ENCODE results near the gene AOPEP.

DNA sequence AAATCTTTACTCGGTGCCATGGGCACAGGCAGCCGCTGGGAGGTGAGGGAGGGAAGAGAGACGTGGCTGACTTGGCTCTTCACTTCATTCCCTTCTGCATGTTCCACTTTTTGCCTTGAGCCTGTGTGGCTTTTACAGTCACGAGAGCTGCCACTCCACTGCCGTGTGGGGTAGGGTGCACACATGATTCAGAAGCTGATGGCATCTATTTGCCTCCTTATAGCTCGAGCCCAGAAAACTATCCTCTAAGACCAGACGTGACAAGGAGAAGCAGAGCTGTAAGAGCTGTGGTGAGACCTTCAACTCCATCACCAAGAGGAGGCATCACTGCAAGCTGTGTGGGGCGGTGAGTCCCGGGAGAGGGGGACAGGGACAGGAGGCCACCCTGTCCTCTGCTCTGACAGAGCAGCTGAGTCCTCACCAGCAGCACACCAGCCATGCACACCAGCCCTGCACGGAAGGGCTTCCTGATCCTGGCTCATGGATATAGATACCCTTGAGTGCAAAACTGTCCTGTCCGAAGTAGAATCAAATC lies 28.8 kb upstream of the SUSD3 start:
- RAMPAGE, long total RNA, result no peak
- RRBS, result no CpG with 5 or more reads among the region's 11 CpGs

- RAMPAGE, long total RNA, result no peak
- RRBS, result no CpG with 5 or more reads among the region's 13 CpGs
These were observed 1.4 kb upstream of the CARD19 start for GRCh38 chr9:93094390-93095168.

DNA sequence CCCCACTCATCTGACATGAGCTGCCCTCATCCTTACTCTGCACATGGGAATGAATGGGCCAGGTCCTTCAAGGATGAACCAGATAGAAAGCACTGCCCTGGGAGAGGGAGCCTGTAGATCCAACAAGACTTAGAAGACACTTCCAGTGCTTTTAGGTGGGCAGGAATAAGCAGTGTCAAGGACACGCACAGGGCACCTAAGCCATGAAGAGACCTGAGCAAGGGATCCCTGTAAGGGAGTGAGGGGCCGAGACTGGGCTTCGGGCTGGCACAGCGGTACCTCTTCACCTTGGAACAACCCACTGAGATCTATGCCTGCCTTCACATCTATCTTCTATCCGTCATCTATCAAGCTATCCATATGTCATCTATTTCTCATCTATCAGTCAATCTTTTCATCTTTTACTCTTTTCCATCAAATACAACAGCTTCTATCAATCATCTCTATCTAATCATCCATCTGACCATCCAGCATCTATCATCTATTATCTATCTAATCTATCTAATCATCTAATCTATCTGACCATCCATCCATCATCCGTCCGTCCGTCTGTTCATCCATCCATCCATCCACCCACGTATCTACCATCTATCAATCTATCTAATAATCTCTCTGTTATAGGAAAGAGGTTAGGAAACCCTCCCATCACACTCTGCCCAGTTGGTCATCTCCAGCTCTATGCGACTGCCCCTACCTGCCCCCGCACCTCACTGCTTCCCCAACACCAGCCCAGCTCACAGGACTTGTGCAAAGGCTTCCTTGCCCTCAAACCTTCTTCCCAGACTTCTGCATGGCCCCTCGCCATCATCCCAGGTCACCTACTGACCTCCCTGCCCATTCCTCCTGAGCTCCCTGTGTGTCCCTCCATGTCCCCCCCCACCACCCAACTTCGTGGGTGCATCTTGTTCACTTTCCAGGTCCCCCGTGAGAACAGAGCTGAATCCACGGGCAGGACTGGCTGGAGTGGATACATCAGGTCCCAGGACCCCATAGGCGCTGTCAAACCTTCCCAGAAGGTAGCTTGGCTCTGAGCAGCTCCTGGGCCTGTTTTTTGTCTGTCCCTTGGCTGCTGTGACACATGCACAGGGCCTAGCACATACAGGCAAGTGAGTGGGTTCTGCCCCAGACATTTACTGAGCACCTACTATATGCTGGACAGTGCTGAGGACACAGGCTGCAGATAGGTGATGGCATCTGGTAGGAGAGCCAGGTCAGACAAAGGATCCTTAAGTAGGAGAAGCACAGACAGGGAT lies 15.4 kb downstream of the NINJ1 start:
- RAMPAGE, long total RNA, result no peak
- RRBS, result no CpG with 5 or more reads among the region's 16 CpGs

DNA sequence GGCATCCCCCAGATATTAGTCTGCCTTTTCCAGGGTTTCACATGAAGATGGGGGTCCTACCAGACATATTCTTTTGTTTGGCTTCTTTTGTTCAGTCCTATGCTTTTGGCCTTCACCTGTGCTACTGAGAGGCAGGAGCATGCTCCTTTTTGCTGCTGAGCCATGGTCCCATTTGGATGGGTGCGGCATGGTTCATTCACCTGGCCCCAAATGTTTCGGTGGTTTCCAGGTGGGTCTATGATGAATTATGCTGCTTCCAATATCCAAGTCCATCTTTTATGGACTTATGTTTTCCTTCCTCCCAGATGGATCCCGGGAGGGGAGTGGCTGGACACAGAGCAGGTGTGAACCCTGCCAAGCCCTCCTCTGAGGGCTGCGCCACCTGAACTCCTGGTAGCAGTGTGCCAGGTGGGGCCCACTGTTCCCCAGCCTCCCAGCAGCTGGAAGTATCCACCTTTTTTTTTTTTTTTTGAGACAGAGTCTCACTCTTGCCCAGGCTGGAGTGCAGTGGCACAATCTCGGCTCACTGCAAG lies 42.8 kb downstream of the WNK2 start:
- RAMPAGE, long total RNA, result no peak
- RRBS, result no CpG with 5 or more reads among the region's 5 CpGs

GRCh38 chr9:93281911-93282494 lies 98.1 kb downstream of the WNK2 start:
- RAMPAGE, long total RNA, result no peak
- RRBS, result no CpG with 5 or more reads among the region's 1 CpG

DNA sequence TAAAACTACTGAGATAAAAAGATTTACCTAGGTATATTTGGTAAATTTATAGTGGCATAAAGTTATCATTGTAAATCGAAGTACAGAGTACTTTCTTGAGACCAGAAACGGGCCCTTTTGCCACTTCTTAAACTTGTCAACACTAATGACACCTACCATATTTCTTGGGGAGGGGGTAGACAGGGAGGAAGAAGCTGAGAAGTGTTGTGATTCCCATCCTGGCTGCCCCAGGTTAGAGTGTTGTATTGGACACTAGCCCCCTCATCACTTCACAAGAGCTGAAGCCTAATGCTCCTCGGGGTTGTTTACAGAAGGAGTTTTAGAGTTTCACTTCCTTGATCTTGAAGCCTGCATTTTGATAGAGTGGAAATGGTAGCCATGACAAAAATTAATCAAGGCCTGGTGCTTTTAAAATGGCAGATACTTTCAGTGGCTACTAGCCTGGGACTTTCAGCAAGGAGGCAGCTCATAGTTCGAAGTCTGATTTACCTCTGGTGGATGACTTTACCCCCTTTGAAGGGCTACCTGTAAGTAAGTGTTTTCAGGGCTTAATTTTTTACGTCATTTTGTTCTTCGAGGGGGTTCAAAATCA lies 11.0 kb upstream of the FAM120AOS start:
- RAMPAGE, long total RNA, result no peak
- RRBS, result no CpG with 5 or more reads among the region's 6 CpGs

GRCh38 chr9:93500555-93501632 lies 47.5 kb upstream of the FAM120AOS start:
- RAMPAGE, long total RNA, result no peak
- RRBS, result no CpG with 5 or more reads among the region's 6 CpGs

DNA sequence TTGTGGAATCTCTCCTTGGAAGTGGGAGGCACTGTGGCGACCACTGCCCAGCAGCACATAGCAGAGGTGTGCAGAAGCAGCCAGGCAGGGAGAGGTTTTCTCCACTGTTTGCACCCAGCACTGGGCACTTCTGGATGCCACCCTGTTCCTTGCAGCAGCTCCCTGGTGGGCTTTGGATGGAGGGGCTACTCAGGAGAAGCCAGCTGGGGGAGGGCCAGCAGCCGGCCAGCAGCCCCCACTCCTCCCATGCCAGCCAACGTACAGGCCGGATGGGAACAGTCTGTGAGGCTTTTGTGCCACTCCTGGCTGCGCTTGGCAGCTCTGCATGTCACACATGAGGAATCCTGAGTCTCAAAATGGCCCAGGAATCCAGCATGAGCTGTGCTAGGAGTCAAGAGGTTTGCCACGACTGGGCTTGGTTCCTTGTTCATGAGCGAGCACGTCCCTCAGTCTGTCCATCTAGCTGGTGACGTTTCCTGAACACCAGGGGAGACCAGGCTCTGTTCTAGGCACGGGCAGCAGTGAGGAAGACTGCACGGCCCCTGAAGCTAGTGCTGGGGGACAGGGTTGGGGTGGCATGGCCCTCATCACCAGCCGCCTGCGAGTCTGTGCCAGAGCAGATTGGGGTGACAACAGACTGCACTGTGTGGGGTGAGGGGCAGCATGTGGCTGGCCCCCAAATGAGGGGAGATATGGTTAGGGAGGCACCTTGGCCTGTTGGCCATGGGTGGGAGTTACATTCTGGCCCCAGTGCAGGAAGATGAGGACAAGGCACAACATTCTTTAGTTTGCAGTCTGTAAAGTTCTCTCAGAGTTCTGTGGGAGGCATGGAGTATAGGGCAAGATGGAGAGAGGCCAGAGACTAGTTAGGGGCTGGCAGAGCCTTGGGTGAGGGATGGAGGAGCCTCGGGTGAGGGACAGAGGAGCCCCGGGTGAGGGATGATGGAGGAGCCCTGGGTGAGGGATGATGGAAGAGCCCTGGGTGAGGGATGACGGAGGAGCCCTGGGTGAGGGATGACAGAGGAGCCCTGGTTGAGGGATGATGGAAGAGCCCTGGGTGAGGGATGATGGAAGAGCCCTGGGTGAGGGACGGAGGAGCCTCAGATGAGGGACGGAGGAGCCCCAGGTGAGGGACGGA lies 10.3 kb downstream of the PHF2 start:
- RAMPAGE, long total RNA, result no peak
- RRBS, result no CpG with 5 or more reads among the region's 19 CpGs

GRCh38 chr9:94119330-94119696 lies 35.0 kb downstream of the PTPDC1 start:
- RAMPAGE, long total RNA, result no peak
- RRBS, result no CpG with 5 or more reads among the region's 16 CpGs

DNA sequence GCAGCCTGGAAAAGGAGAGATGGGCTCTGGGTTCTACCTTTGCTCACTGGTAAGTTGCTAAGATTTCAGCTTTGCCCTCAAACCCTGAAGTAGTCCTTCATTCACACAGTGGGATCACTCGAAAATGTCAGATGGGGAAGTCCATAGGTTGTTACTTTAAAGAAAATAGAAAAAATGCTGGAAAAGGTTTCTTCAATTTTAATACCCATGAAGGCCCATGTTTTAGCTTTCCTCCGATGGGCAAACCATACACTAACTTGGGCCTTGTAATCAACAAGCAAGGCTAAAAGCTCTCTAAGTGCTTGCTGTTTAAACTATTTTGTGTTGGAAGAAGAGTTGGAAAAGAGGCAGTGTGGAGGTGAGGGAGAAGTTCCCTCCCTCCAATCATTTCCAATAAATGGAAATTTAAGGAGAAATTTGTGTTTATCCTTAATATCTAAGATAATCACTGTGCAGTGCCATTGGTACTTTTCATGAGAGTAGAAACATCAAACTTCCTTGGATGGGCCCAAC lies 82.1 kb upstream of the ZNF169 start:
- RAMPAGE, long total RNA, result no peak
- RRBS, result no CpG with 5 or more reads among the region's 2 CpGs

GRCh38 chr9:94606640-94607822 lies 13.4 kb upstream of the FBP2 start:
- RAMPAGE, long total RNA, result no peak
- RRBS, result 82% methylated on average over 3 of the region's 35 CpGs

GRCh38 chr9:94726355-94727545 lies at the start of gene AOPEP:
TSS of gene AOPEP (plus strand) at chr9:94726699.
- RAMPAGE, long total RNA, result no peak
- RRBS, result 1% methylated on average over 22 of the region's 61 CpGs

DNA sequence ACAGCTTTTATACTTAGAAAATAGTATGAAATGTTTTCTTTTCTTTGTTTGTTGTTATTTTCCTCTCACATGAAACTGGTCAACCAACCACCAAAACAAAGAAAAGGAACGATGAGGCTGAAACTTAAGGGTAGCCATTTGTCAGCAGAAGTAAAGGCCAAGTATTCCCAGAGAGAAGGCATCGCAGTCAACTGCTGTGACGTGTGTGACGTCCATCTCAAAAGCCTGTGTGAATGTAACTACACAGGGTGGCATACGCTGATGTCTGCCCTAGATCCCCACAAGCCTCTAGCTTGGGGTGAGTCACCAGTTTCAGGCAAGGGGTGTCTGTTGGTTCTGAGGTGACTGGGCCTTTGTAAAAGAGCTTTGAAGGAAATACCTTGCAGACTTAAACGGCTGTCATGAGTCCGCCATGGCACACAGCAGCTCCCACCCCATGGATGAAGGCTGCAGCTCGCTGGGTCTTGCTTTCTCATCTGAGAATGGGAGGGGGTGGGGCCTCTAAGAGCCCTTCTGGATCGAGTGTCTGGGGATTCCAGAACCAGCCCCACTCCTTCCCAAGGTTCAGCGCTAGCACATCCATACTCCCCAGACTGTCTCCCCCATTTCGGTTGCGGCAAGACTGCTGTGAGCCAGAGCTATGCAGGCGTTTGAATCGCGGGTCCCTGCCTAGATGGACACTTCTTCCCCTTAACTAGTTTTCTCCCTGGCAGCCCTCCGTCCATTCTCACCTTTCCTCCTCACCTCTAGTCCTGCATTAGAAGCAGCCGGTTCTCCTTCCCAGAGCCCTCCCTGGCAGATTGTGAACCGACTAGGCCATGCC lies 183.1 kb downstream of the AOPEP start:
- RAMPAGE, long total RNA, result no peak
- RRBS, result no CpG with 5 or more reads among the region's 18 CpGs

DNA sequence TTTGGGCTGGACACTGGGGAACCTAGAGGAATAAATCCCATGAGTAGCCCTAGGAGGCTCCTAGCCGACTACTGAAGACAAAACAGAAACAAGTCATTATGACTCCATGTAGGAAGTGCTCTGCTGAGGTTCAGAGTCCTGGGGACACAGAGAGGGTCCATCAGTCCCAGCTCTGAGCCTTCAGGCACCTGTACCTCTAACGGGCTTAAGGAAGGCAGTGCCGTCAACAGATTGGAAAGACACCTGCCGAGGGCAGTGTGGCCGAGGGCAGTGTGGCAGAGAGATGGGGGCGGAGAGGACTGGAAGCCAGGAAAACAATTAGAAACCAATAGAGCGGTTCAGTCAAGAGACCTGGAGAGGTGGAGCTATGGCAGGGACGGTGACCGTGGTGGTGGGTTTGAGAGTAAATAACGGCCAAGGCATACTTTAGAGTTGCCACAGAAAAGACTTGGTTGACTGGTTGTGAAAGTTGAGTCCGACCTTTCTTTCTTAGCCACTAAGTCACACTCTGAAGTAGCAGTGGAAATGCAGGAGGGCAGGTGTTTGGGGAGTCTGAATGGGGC lies 245.3 kb downstream of the AOPEP start:
- RAMPAGE, long total RNA, result no peak
- RRBS, result no CpG with 5 or more reads among the region's 11 CpGs

GRCh38 chr9:94976090-94976561 lies 249.6 kb downstream of the AOPEP start:
- RAMPAGE, long total RNA, result no peak
- RRBS, result no CpG with 5 or more reads among the region's 6 CpGs

DNA sequence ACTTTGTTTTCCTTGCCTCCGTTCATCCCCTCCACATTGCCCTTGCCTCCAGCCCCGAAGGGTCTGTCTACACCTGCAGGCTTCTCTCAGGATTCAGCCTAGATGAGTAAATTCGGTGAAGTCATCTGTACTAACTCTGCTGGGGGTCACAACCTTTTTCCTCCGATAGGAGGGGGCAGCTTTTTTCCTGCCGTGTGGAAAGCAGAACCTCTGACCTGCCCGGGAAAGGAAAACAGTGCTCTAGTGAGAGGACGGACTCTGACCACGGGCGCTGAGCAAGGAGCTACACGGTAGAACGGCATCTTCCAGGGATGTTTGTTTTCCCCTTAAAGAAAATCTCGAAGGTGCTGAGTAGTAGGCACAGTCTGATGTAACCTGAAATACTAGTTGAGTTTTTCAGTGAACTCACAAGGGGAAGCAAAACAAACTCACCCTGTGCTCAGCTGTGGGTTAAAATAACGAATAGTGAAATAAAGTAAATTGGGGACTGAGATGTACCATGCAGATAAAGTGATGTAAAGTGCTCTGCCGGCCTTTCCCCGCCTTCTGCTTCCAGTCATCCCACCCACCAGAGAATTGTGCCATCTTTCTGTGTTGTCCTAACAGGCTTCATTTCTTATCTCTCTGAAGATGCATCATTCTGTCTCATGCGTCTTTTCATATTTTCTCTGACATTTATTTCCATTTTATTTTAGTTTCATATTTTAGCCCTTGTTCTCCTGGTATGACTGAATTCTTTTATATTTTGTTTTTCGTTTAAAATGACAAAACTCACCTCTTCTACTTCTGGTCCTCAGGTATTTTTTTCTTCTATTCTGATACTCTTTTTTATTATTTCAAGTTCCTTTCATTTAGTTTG lies 281.9 kb downstream of the AOPEP start:
- RAMPAGE, long total RNA, result no peak
- RRBS, result no CpG with 5 or more reads among the region's 17 CpGs

DNA sequence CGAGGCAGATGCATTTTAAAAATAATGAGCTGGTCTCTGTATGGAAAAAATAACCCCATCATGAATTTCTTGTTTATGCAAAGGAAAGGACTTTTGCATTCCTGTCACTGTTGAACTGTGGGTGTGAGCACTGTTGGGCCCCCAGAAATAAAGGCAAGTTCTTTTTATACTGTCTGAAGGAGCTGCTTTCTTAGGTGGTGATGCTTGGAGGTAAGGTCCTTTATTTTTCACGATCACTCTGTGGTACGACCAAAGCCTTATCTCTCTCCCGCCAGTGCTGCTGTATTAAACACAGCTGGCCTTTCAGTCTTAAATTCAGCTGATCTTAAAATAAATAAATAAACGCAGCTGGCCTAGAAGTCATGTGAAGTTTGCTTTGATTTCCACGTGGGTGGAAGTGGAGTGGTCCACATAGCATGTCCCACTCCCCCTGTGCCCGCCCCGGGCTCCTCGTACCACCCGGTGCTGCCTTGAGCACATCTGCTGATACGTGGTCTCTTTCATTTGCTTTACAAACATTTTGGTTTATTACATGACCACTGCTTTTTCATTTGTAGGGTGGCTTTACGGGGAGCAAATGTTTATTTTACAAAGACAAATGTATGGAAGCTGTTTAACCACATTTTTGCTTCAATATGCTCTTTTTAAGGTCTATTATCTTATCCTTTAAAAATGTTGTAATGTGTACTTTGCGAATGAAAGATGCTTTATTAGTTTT lies 260.4 kb downstream of the FANCC start:
- RAMPAGE, long total RNA, result no peak
- RRBS, result no CpG with 5 or more reads among the region's 13 CpGs

- RAMPAGE, long total RNA, result no peak
- RRBS, result no CpG with 5 or more reads among the region's 21 CpGs
These were observed 224.9 kb downstream of the FANCC start for GRCh38 chr9:95092356-95093341.

DNA sequence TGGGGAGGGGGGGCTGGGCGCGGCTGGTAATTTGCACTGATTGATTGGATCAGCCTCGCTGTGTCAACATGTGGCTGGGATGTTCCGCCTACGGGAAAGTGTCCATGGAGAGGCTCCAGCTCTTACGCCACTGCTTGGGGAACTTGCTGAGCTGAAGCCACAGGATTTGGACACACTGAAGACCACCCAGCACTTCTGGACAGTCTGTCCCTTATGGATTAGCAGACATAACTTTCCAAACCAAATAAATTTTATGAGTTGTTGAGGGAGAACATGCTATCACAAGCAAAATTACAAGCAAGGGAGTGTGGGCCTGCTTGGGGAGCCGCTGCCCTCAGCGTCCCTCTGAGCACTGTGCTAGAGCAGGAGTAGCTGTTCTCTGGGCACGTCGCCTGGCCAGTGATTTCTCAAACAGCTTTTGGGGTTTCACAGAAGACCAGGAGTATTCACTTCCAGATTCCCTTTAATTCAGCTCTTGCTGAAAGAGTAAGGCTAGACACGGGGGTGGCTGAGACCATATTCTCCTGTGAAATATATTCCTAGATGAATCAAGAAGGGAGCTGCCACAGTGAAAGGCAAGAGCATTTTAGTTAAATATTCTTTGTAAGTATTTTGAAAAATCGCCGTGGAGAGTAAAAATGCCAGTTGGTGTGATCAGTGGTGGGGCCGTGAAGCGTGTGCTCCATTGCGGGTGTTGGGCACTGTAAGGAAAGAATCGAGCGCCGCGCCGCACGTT lies 173.2 kb downstream of the FANCC start:
- RAMPAGE, long total RNA, result no peak
- RRBS, result no CpG with 5 or more reads among the region's 22 CpGs

- RAMPAGE, long total RNA, result no peak
- RRBS, result no CpG with 5 or more reads among the region's 2 CpGs
These were observed 46.8 kb downstream of the FANCC start for GRCh38 chr9:95270842-95271061.